Mesenteric fat pad (tissue), 1 donor: ENCODE data around the genes LRTM1 and ASB14.

DNA sequence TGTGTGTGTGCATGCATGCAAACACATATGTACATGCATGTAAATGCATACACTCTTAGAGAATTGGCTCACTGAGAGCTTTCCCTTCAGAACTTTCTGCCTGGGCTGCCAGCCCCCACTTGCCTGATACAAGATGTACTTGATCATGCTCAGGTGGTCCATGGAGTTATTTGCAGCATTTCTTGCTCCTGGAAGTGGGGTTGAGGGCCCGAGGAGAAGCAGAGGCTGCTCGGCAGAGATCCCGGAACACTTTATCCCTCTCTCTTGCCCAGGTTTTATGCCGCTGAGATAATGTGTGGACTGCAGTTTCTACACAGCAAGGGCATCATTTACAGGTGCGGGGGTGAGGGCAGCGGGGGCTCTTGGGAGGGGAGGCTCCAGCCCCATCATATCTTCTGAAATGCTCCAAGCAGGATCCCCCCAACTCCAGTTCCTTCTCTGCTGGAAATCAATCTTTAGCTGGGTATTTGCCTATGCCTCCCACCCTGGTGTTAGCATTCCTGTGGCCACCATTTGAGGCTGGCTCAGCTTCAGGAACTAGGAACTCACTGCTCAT is 26.1 kb downstream of the PRKCD start:
- PRO-cap, result no peak

DNA sequence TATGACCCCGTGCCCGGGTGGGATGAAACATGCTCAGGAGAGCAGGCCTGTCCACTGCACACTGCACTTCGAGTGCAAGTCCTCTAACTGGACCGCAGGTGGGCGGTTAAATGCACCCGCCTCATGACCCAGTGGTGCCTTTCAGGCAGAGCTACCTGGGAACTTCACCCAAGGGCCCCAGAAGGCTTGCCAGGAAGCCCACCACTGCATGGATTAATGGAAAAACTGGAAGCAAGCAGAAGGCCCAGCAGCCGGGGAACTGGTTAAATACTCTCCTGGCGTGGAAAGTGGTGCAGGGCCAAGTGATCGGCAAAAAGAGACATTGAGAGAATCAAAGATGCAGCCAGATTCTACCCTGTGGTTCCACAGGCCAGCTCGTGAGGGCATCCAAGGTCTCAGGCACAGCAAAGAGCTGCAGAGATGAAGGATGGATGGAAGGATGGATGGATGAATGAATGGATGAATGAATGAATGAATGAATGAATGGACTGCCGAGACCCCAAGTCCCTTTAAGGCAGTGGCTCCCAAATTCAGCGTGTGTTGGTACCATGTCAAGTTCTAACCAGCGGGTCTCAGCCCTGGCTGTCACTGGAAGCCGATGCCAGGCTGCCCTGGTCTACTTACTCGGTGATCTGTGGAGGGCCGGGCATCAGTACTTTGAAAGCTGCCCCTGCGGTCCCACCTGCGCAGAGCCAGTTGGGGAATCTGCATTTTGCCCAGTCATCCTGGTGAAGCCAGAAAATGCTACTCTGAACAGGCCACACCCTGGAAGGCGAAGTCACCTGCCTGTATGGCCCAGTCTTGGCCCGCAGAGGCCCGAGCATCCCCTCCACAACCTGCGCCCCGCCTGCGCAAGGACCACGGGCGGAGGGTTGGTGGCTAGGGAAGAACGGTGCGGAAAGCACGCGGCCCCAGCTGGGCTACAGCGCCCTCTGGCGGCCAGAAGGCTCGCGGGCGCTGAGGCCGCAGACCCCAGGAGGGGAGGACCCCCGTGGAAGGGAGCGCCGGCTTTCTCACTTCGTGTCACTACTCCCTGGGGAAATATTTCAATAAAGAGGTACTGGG is 34.5 kb downstream of the PRKCD start:
- PRO-cap, result no peak

DNA sequence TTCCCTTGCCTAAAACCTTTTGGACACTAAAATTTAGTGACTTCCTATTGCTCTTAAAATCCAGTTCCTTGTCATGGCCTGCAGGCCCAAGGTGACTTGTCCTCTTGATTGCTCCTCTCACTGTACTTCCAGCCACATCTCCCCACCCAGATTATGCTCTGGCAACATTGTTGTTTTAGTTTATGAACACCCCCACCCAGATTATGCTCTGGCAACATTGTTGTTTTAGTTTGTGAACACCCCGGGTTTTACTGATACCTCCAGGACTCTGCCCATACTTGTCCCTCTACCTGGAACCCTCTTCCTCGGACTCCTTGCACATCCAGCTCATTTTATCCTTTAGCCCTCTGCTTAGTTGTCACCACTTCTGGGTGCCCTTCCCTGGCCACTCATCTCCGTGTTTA is 1.5 kb upstream of the SELENOK start:
- PRO-cap, result no peak

GRCh38 chr3:54625941-54626569 is 301.8 kb downstream of the LRTM1 start:
- PRO-cap, result no peak

- PRO-cap, result no peak
Observed at GRCh38 chr3:54634744-54635290, 293.0 kb downstream of the LRTM1 start.

- PRO-cap, result no peak
Observed at GRCh38 chr3:54639719-54640031, 288.2 kb downstream of the LRTM1 start.

DNA sequence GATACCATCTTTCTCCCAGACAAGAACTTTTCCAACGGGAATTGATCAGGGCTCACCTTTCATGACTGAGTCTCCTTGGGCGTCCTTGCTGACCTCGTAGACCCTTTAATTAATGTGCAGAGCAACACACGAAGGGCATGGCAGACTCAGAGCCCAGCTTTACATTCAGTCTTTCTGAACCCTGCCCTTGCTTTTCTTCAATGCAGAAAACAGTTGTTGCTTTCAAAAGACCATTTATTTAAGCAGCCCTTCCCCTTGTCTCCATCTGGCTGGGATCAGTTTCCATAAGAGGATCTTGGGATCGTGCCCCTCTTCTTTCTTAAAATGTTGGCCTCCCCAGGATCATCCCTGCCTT is at the start of gene LRTM1:
Gene LRTM1, minus strand, starts transcription at position 211 of the 355 bp plus-strand sequence.
- PRO-cap, result no peak

- PRO-cap, result no peak
Observed at GRCh38 chr3:54967698-54968579, 40.1 kb upstream of the LRTM1 start.

- PRO-cap, result no peak
Observed at GRCh38 chr3:55483431-55484078, 3.6 kb downstream of the WNT5A start.

GRCh38 chr3:56801446-56801801 is 325 bp downstream of the ARHGEF3 start:
- PRO-cap, result no peak

DNA sequence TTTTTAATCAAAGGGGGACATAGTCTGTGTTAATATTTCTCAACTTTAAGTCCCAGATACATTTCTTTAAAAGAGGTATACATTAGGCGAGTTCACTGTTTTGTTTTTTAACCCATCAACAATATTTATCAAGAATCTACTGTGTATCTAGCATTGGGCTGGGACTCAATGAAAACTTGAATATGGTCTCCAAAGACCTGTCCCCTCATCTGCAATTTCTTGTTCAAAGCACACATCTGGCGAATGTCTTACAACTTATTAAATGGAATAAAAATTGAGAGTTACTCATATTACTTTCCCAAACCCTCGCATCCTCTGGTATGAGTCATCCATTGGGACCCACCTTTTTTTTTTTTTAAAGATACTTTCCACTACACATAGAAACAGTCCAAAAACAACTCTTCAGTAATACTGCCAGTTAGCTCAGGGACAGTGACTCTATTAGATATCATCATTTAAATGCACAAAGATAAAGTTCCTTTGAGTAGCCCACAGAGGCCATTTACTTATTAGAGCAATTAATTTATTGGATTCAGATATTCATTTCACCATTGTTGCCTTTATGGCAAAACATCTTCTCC is 77.6 kb upstream of the ARHGEF3 start:
- PRO-cap, result no peak

GRCh38 chr3:56962203-56962751 is 98.2 kb upstream of the SPATA12 start:
- PRO-cap, result no peak

DNA sequence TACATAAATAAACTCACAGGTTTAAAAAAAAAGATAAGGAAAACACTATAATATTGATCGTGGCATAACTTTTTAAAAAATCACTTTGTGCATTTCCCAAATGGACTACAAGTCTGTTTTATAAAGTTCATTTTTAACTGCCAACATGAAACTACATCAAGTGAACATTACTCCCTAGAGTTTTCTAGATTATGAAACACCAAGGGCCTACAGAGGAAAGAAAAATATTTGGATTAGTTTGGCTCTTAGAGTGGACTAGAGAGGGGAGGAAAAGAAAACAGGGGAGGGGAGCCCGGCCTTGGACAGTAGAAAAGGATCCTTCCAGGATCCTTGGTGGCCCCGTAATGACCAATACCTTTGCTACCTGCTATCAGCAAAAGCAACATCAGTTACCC is 75.9 kb upstream of the SPATA12 start:
- PRO-cap, result no peak

GRCh38 chr3:57029716-57030365 is 30.6 kb upstream of the SPATA12 start:
- PRO-cap, result no peak

DNA sequence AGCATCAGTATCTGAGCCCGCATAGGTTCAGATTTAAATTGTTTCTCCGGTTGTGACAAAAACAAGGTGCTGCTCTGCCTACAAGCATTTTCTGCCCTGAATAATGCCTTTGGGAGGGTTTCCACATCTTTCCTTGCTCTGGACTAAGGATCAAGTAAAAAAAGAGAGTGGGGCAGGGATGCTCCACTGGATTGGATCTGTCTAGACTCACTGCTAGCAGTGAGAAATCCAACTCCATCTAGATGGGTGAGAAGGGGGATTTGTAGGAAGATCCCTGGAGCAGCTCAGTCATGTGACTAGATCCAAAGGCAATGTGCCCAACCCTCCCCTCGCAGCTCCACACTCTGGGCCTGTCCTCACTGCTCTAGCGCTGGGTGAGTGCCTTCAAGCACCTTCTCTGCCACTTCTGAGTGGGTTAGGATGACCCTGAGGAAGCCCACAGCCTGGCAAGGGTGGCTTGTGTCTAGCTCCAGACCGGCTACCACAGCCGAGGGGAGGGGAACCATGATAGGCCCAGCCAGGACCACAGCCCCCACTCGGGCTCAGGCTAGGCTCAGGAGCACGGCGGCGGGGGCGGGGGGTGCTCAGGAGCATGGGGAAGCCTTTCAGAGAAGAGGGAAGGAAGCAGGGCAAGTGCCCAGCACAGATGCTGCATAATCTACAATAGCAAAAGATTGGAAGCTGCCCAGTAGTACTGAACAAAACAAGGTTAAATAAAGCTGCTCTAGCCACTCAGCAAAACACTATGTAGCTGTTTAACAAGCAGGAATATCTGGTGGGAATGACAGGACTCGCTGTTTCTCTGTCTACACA is 1.6 kb downstream of the SPATA12 start:
- PRO-cap, result no peak

DNA sequence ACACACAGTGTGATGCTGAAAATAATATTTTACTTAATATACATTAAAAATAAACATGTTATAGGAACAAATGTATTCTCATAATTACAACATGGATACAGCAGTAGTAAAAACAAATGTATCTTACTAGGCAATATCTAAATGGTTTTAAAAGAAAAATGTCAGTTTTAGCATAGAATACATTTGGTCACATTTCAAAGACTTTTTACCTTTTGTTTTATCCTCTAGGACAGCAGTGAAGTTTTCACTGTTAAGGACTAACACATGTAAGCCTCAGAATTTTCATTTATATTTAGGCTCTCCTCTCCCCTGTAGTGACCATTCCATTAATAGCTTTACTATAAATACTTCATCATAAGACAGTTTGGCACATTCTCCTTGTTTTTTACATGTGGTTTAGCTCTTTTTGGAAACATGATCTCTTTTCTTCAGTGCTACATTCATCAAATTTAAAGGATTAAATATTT is at the start of gene ASB14:
Gene ASB14, minus strand, starts transcription at position 262 of the 467 bp plus-strand sequence.
- PRO-cap, result no peak

- PRO-cap, result no peak
Observed at GRCh38 chr3:57756515-57757546, 722 bp downstream of the SLMAP start.

DNA sequence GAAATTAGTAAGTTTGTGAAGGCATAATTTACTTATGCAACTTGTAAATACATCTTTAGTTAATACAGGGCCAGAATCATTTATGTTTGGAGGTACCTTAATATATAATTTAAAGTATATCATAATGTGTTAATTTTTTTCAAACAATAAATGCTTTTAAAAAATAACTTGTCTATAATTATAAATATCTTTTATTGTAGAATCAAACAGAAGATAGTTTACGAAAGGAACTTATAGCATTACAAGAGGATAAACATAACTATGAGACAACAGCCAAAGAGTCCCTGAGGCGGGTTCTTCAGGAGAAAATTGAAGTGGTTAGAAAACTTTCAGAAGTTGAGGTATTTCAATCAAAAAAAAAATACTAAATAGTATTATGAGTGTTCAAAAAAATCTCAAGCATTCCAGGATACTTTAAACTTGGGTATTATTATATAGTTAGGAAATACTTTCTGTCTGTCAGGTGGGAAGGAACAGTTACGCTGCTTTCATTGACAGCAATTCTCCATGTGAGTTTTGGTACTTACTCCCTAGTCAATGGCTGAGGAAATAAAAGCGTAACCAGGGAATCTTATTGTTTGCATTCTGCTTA is 104.5 kb downstream of the SLMAP start:
- PRO-cap, result no peak

DNA sequence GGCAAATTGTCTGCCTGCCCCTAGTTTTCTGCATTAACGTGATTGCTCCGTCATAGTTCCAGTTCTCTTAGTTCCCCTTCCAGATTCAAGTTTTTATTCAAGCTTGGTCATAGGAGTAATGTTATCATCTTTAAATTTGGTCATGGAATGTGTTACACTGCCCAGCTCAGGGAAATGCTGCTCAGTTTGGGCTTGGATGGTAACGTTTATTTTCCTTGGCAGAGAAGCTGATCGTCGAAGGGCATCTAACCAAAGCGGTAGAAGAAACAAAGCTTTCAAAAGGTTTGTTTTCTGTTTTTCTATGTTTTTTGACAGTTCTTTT is 118.4 kb upstream of the FLNB start:
- PRO-cap, result no peak

DNA sequence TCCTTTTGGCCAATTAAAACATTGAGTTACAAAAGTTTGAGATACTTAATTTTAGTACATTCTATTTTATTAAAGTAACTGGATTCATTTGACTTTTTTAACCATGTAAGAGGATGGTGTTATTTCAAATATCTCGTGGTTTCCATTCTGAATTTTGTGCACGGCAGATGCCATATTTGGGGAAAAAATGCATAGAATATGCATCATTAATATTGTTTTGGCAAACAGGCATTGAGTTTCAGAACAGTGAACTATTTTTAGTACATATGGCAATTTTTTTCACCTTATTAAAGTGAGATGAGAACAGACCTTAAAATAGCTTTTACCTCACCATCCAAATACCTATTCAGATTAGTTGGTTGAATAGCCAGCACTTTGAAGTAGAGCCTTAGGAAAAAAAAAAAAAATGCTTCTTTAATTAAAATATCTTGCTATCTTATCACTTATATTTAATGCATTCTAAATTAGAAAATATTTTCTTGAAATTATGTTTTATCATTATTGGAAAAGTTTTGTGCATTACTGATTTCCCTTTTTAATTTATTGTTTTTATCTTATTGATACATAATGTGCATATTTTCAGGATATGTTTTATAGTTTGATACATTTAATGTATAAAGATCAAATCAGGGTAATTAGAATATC is 117.3 kb upstream of the FLNB start:
- PRO-cap, result no peak